Stomach (tissue), 7 donors: ENCODE measurements around the genes SH2D4B and WAPL.

- PRO-cap, result unidirectional peak, plus-strand start at chr10:79981780
- RAMPAGE, long total RNA, 5 experiments, result no peak in any of the 5 experiments
- RRBS, result 4% methylated on average over 14 of the region's 40 CpGs
These were observed 32.6 kb upstream of the SFTPD start for GRCh38 chr10:79981402-79981932.

GRCh38 chr10:80155297-80156449 is 23.1 kb downstream of the PLAC9 start:
- PRO-cap, result no peak
- RAMPAGE, long total RNA, 5 experiments, result start-site peak on the minus strand in 2 of 5 experiments, at chr10:80155356-80156213 at its widest, 7 to 37 reads per replicate
- RRBS, result 81% methylated on average over 2 of the region's 17 CpGs

DNA sequence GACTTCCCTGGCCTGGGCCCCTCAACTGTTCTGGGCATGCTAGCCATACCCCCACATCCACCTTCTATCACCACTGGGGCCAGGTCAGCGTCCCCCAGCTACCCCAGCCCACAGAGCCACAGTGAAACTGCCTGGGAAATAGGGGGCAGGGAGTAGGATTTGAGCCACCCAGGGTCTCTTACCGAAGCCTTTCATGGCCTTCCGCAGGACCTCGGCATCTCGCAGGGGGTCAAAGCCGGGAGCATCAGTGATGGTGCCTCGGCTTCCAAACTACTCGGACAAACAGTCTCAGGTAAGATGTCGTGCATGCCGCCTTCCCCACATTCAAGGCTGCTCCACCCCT is 34.5 kb downstream of the PLAC9 start:
- PRO-cap, result no peak
- RAMPAGE, long total RNA, 5 experiments, result start-site peak on the minus strand in 2 of 5 experiments, centred at positions 247 to 252 of the sequence, 37 to 62 reads per replicate
- RRBS, result no CpG with 5 or more reads among the region's 10 CpGs

DNA sequence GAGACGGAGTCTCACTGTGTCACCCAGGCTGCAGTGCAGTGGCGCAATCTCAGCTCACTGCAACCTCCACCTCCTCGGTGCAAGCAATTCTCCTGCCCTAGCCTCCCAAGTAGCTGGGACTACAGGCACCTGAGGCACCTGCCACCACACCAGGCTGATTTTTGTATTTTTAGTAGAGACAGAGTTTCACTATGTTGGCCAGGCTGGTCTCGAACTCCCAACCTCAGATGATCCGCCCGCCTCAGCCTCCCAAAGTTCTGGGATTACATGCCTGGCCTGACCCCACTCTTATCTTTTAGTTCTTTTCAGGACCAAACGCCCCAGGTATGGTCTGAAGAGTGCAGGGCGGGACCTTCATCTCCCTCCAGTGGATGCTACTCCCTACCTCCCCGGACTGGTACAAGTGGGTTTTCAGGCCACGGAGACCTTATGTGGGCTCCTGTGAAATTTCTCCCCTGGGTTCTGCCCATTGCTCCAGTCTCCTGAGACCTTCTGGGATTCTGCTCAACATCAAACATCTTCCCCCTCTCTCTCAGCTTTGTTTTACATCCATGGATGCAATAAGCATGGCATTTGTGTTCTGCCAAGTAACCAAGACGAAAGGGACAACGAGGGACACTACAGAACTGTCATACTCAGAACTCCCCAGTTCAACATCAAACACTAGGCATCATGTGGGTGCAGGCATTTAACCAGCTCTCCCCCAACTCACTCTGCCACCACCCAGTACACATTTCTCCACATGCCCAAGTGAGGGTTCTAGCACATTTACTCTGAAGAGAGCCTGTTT is 28.1 kb downstream of the ANXA11 start:
- PRO-cap, result no peak
- RAMPAGE, long total RNA, 5 experiments, result start-site peak on the minus strand in 1 of 5 experiments, centred at position 172 of the sequence, 17 reads per replicate
- RRBS, result no CpG with 5 or more reads among the region's 12 CpGs

DNA sequence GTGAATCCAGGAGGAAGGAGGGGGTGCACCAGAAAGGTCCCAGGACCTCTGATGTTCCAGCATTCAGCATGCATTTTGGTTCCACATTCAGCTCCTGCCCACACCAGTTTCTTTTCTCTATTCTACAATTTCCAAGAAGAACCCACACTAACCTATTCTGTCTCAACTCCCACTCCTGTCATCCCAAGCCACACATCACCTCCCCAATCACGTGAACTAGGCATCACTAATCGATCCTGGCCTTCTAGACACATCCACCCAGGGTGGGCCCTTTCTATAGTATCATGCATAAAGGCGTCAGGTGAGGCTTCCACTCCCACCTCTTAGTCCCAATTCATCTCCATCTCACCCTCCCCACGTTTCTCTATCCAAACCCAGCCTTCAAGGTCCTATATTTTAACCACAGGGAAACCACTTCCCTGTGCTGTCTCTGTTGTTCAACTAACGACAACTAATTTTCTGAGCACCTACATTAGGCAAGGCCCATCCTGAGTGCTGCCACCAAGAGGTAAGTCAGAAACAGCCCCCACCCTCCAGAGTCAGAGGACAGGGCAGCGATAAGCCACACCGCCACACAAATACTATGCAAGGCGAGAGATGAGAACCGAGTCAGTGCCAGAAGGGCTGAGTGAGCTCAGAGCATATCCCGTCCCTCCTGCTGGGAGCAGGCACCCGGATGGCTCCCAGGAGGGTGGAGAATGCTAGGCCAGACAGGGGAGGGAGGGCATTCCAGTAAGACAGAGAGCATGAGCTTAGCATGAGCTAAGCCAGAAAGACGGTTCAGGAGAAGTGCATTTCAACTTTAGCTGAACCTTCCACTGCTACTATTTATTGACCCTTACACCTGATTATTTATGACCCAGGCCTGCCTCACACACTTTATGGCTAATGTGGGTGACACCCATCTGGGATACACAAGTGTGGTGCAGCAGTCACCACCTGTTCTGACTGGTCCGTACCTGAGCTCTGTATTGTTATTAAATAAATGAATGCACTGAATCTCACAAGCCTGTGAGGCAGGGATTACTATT is 1.9 kb downstream of the ANXA11 start:
- PRO-cap, result bidirectional peak, plus-strand start at position 584 of the sequence, minus-strand start at position 443 of the sequence
- RAMPAGE, long total RNA, 5 experiments, result start-site peak on the minus strand in 3 of 5 experiments, centred at positions 201 to 469 of the sequence, 6 to 17 reads per replicate
- RRBS, result no CpG with 5 or more reads among the region's 13 CpGs

- PRO-cap, result no peak
- RAMPAGE, long total RNA, 5 experiments, result no peak in any of the 5 experiments
- RRBS, result no CpG with 5 or more reads among the region's 5 CpGs
These were observed 2.2 kb downstream of the DYDC2 start for GRCh38 chr10:80358816-80359172.

GRCh38 chr10:80472251-80473022 is 18.3 kb downstream of the TSPAN14 start:
- PRO-cap, result no peak
- RAMPAGE, long total RNA, 5 experiments, result no peak in any of the 5 experiments
- RRBS, result no CpG with 5 or more reads among the region's 9 CpGs

GRCh38 chr10:80473584-80474609 is 19.8 kb downstream of the TSPAN14 start:
- PRO-cap, result no peak
- RAMPAGE, long total RNA, 5 experiments, result no peak in any of the 5 experiments
- RRBS, result no CpG with 5 or more reads among the region's 10 CpGs

GRCh38 chr10:80504009-80504913 is 33.4 kb upstream of the SH2D4B start:
- PRO-cap, result no peak
- RAMPAGE, long total RNA, 5 experiments, result no peak in any of the 5 experiments
- RRBS, result no CpG with 5 or more reads among the region's 10 CpGs

GRCh38 chr10:80537521-80537961 is at the start of gene SH2D4B:
TSS of gene SH2D4B (plus strand) at chr10:80537902.
- PRO-cap, result no peak
- RAMPAGE, long total RNA, 5 experiments, result no peak in any of the 5 experiments
- RRBS, result no CpG with 5 or more reads among the region's 5 CpGs

DNA sequence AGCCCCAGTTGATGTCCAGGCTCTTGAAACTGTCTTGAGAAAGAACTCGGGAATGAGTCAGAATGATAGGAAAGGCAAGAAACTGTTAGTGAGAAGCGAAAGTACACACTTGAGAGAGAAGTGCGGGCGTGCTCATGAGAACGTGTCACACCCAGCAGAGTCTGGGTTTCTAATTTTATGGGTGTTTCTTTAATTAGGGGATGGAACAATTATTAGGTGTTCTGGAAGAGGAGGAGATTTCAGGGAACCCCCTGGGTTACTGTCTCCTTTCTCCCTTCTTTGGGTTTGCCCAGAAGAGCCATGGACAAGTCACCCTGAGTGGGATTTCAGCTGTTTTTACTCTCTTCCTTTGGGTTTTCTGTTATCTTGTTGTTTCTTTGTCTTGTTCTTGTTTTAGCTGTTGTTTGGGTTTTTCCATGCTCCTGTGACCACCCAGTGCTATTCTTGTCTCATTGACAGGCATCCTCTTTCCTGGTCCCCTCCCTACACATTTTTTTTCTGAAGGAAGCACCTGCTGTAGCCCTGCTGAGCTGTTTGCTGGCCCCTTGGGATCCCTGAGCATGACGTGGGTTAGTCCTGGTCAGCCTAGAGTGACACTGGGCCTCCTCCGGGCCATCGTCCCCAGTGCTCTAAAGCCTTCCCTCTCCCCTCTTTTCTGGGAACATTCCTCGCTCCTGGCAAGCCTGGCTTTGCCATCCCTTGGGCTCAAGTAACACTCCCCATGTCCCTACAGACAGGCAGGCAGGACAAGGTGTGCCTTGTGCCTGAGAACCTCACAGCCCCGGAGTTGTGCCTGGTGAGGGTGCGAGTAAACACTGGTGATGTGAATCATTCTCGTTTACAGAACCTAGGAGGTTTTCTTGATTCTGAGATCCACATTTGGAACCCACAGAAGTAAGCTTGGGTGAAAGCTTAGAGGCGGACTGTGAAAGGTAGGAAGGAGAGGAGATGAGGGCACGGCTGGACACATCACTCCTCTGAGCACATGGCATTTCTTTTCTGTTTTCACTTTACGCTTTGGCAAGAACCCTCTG is 3.6 kb downstream of the SH2D4B start:
- PRO-cap, result no peak
- RAMPAGE, long total RNA, 5 experiments, result no peak in any of the 5 experiments
- RRBS, result no CpG with 5 or more reads among the region's 15 CpGs

DNA sequence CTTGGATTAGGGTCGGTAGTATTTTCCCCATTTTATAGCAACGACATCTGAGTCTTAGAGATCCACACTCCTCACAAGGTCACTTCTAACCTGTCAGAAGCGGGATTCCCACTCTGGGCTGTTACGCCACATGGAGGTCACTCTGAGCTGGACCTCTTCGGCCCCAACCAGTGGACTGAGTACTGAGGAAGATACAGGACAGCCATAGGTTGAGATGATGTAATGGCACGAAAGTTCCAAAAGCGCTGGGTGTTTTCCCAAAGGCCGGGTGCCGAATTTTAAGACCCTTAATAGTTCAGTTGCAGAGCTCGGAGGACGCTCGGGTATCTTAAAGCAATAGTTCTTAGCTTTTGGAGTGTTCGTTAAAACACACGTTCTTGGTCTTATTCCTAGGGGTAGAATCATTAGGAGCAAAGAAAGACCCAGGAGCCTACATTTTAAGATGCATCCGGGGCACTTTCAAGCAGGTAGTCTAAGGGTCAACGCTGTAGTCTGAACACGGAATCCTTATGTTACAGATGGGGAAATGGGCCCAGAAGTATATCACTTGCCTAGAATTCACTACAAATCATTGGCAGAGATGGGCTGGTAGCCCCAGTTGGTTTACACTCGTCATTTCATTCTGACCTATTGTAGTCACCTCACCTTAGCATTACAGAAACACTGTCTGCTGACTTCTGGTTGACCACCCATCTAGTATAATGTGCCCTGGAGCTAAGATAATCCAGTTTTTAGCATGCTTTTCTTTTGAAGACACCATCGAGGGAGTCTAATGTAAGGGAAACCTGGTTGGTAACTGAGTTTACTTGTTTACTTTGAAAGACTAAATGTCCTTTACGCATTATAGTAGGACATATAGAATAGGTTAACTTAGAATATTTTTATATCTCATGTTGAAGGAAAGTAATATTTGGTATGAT is 974 bp downstream of the GHITM start:
- PRO-cap, result unidirectional peak, minus-strand start at position 177 of the sequence
- RAMPAGE, long total RNA, 5 experiments, result no peak in any of the 5 experiments
- RRBS, result no CpG with 5 or more reads among the region's 20 CpGs

- PRO-cap, result no peak
- RAMPAGE, long total RNA, 5 experiments, result no peak in any of the 5 experiments
- RRBS, result no CpG with 5 or more reads among the region's 24 CpGs
These were observed 1.7 kb upstream of the GPR15LG start for GRCh38 chr10:84171555-84172728.

- PRO-cap, result no peak
- RAMPAGE, long total RNA, 5 experiments, result no peak in any of the 5 experiments
- RRBS, result no CpG with 5 or more reads among the region's 8 CpGs
These were observed 1.7 kb downstream of the CDHR1 start for GRCh38 chr10:84195928-84196596.

- PRO-cap, result no peak
- RAMPAGE, long total RNA, 5 experiments, result no peak in any of the 5 experiments
- RRBS, result no CpG with 5 or more reads among the region's 3 CpGs
These were observed 435.6 kb downstream of the CCSER2 start for GRCh38 chr10:84763938-84764452.

DNA sequence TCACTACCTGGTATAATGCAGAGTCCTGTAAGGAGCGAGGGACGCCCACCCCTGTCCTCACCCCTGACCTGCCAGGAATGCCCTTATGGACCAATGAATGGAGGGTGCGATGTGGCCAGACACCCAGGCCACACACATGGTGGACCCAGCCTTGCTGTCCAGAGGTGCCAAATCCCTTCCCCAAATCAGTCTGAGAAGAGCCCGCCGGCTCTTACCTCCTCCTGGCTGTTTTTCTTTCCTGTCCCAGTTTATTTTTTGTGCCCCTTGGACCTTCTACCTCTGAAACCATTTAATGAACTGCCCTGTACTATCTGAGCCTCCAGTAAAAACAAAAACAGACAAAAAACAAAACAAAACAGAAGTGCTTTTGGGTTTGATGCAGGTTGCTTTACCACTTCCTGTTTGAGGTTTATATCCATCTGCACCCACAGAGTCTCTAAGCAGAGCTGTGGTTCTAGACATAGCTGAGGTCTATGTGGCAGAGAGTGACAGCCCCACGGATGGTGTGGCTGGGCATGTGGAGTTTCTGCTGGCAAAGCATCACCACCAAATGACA is 754.4 kb downstream of the GRID1 start:
- PRO-cap, result no peak
- RAMPAGE, long total RNA, 5 experiments, result no peak in any of the 5 experiments
- RRBS, result no CpG with 5 or more reads among the region's 6 CpGs

DNA sequence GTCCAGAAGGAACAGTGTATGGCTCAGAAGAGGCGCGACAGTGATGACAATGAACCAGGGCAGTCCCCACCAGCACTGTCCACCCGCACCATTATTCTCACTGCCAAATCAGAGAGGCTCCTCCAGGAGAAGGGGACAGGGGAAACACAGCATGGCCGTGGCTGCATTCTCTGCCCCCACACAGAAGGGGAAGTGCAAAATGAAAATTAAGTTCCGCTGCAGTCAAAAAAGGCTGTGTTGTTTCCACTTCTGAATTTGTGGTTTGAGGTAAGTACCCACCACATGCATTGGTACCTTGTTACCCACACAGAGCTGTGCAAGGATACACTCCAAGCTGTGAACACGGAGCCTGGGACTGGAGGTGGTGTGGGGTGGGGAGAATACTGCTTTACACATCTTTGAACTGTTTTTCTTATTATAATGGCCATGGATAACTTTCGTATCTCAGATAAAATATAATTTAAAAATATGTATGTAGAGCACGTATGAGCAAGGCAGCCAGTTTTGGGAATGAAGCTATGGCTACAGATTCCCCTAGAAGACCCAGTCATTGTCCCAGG is 419.5 kb downstream of the GRID1 start:
- PRO-cap, result no peak
- RAMPAGE, long total RNA, 5 experiments, result no peak in any of the 5 experiments
- RRBS, result no CpG with 5 or more reads among the region's 8 CpGs

- PRO-cap, result unidirectional peak, minus-strand start at chr10:86244637
- RAMPAGE, long total RNA, 5 experiments, result no peak in any of the 5 experiments
- RRBS, result no CpG with 5 or more reads among the region's 13 CpGs
These were observed 122.1 kb downstream of the GRID1 start for GRCh38 chr10:86244455-86244883.

- PRO-cap, result no peak
- RAMPAGE, long total RNA, 5 experiments, result no peak in any of the 5 experiments
- RRBS, result no CpG with 5 or more reads among the region's 6 CpGs
These were observed 104.6 kb downstream of the GRID1 start for GRCh38 chr10:86261948-86262399.

- PRO-cap, result bidirectional peak, plus-strand start at chr10:86521089, minus-strand start at chr10:86520966; bidirectional peak, plus-strand start at chr10:86521967, minus-strand start at chr10:86521771
- RAMPAGE, long total RNA, 5 experiments, result start-site peak on the minus strand in 4 of 5 experiments, at chr10:86520940-86521815 at its widest, 18 to 65 reads per replicate
- RRBS, result 1% methylated on average over 46 of the region's 95 CpGs
These were observed at the start of gene WAPL for GRCh38 chr10:86520735-86521865. TSS of gene WAPL (minus strand) at chr10:86521792.